Suprapubic skin (tissue), 4 donors: ENCODE results near the genes XCR1 and LRRC2.

GRCh38 chr3:45647077-45647646 is 42.0 kb upstream of the SACM1L start:
- PRO-cap: no peak
- RAMPAGE, long total RNA, 4 experiments: no peak in any of the 4 experiments

GRCh38 chr3:45693937-45694830 is 5.0 kb downstream of the SACM1L start:
- PRO-cap: no peak
- RAMPAGE, long total RNA, 4 experiments: no peak in any of the 4 experiments

GRCh38 chr3:45800676-45800925 is 4.3 kb upstream of the SLC6A20 start:
- PRO-cap: no peak
- RAMPAGE, long total RNA, 4 experiments: no peak in any of the 4 experiments

GRCh38 chr3:45965482-45966062 is 22.3 kb downstream of the CXCR6 start:
- PRO-cap: no peak
- RAMPAGE, long total RNA, 4 experiments: no peak in any of the 4 experiments

GRCh38 chr3:45975324-45976153 is 20.1 kb downstream of the FYCO1 start:
- PRO-cap: no peak
- RAMPAGE, long total RNA, 4 experiments: no peak in any of the 4 experiments

DNA sequence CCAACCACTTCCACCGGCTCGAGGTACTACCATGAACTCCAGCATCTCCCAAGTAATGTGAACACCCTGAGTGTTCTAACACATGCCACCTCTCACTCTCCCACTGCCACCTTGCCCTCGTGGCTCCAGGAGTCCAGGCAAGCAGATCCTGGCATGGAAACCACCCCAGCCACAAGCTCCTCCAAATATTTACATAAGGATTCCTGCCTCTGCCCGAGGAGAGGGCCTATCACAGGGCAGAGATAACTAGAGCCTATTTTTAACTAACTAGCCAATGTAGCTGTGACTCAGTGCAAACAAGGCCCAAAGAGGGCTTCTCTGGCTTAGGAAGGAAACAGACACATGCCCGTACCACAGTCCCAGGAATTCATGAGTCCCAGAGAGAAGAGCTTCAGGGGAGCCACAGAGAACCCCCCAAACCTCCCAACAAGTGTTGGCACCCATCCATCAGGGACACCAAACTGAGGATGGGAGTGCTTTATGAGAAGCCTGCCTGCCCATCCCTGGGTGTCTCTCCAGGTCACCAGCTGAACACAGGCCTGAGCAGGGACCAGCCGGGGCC is 9.3 kb downstream of the FYCO1 start:
- PRO-cap: no peak
- RAMPAGE, long total RNA, 4 experiments: no peak in any of the 4 experiments

DNA sequence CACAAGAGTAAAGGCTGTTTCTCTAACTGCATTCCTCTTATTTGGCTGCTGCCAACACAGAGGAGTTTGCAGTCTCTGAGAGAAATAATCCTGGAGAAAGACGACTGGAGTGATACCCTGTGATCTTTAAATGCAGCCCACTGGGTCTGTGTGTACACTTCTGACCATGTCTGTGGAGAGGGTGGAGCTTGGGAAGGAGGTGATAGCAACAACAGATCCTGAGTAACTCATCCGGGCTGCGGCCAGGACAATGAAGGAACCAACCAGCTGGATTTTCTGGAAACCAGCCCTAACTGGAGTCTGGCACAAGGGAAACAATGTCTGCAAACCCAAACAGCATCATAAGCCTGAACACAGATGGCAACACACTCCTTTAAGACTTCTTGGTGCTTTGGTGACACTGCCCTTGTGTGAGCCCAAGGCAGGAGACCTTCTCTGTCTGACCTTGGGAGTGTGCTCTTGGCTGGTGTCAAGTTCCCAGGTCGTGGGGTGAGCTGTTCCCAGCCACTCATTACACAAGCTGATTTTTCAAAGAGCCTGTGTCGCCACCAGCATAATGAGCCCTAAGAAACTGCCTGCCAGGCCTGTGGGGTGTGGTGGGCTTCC is 8.0 kb downstream of the FYCO1 start:
- PRO-cap: no peak
- RAMPAGE, long total RNA, 4 experiments: no peak in any of the 4 experiments

- PRO-cap: no peak
- RAMPAGE, long total RNA, 4 experiments: start-site peak on the minus strand in 1 of 4 experiments, at chr3:46027472-46027493 at its widest, 24 reads per replicate
Observed at GRCh38 chr3:46027175-46027640, at the start of gene XCR1. Gene XCR1 (minus strand): TSS chr3:46027483.

GRCh38 chr3:46089086-46090052 is 62.1 kb upstream of the XCR1 start:
- PRO-cap: no peak
- RAMPAGE, long total RNA, 4 experiments: no peak in any of the 4 experiments

DNA sequence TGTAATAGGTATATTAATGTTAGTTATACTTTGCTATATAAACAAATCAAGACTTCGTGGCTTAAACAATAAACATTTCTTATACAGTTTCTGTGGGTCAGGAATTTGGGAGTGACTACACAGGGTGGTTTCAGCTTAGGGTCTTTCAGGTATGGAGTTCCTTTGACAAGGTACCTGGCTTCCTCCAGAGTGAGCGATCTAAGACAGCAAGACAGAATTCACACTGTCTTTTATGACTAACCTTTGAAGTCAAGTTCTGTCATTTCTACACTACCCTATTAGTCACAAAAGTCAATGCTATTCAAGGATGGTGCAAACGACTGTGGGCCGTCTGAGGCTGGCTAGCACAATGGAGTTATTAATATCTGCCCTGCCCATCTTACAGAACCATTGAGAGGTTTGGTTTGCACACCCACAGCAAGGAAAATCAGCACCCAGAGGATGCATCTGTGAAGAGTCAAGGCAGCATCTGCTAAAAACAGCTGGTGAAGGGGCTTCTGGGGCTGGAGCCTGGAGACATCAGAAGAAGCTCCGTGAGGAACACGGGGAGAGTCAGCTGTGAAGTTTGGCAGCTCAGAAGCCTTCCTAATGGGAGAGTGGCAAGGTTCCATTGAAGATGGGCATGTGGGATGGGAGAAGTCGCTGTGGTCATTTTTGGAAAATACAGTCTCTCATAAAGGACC is 62.9 kb upstream of the XCR1 start:
- PRO-cap: no peak
- RAMPAGE, long total RNA, 4 experiments: no peak in any of the 4 experiments

GRCh38 chr3:46183270-46183854 is 24.8 kb downstream of the CCR1 start:
- PRO-cap: no peak
- RAMPAGE, long total RNA, 4 experiments: no peak in any of the 4 experiments

DNA sequence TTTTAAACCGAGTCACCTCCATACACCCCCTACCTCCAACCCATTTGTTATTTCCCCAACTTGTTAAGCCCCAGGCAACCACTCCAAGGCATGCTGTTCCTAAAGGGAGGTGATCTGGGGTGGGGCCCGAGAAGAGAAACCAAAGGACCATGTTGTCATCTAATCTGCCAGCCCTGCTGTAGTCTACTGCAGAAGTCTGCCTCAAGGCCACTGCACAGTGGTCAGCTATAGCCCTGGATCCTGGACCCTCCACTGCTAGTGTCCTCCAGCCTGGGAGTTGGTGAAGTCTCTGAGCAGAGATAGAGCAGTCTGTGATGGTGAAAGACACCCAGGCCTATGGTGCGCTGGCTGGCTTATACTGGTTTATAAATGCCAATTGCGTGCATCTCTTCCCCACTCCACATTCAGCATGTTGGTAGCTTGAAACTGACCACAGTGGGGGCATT is 1.5 kb downstream of the CCR1 start:
- PRO-cap: no peak
- RAMPAGE, long total RNA, 4 experiments: no peak in any of the 4 experiments

GRCh38 chr3:46236020-46236703 is 6.1 kb upstream of the CCR3 start:
- PRO-cap: no peak
- RAMPAGE, long total RNA, 4 experiments: no peak in any of the 4 experiments

DNA sequence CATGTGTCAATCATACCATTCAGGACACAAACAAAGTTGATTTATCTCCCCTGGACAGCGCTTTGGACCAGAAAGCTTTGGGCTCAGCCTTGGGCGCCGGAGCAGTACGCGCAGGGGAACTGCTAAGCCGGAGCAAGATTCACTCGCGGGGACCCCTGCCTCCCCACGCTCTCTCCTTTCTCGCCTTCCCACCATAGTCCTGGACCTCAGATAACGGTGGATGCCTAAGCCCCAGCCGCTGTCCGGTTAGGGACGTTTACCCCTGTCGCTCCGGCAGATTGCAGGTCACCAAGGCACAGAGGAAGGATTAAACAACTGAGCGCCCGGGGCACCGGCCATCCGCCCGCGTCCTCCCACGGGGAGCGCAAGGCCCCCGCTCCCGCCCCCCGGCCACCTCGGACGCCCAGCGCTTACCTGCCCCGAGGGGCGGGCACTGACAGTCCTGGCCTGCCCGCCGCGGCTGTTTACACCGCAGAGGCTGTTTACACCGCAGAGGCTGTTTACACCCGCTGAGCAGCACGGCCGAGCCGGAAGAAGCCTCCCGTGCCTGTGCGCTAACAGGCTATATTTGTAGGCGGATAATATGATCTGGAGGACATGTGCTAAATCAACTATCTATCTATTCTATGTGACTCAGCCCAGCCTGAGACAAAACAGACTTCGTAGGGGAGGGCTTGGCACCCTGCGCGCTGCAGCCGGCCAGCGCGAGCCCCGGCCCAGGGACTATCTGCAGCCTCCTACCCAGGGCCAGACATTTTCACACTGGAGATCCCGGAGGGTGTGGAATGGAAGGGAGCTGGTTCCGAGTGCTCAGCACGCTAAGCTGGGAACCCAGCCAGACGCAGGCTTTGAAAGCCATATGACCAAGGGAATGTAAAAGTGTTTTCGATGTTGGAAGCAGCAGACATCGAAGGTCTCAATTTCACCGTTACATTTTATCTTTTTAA is at the start of gene LRRC2:
Gene LRRC2, minus strand, starts transcription at position 540 of the 947 bp plus-strand sequence.
- PRO-cap: bidirectional peak, plus-strand start at position 104 of the sequence, minus-strand start outside the sequence
- RAMPAGE, long total RNA, 4 experiments: start-site peak on the minus strand in 3 of 4 experiments, centred at positions 502 to 516 of the sequence, 33 to 75 reads per replicate

GRCh38 chr3:46576860-46577516 is 600 bp upstream of the TDGF1 start:
- PRO-cap: no peak
- RAMPAGE, long total RNA, 4 experiments: no peak in any of the 4 experiments

GRCh38 chr3:46888692-46889251 is 11.3 kb downstream of the PTH1R start:
- PRO-cap: no peak
- RAMPAGE, long total RNA, 4 experiments: no peak in any of the 4 experiments

- PRO-cap: no peak
- RAMPAGE, long total RNA, 4 experiments: no peak in any of the 4 experiments
Observed at GRCh38 chr3:46909340-46909875, 31.9 kb downstream of the PTH1R start.

DNA sequence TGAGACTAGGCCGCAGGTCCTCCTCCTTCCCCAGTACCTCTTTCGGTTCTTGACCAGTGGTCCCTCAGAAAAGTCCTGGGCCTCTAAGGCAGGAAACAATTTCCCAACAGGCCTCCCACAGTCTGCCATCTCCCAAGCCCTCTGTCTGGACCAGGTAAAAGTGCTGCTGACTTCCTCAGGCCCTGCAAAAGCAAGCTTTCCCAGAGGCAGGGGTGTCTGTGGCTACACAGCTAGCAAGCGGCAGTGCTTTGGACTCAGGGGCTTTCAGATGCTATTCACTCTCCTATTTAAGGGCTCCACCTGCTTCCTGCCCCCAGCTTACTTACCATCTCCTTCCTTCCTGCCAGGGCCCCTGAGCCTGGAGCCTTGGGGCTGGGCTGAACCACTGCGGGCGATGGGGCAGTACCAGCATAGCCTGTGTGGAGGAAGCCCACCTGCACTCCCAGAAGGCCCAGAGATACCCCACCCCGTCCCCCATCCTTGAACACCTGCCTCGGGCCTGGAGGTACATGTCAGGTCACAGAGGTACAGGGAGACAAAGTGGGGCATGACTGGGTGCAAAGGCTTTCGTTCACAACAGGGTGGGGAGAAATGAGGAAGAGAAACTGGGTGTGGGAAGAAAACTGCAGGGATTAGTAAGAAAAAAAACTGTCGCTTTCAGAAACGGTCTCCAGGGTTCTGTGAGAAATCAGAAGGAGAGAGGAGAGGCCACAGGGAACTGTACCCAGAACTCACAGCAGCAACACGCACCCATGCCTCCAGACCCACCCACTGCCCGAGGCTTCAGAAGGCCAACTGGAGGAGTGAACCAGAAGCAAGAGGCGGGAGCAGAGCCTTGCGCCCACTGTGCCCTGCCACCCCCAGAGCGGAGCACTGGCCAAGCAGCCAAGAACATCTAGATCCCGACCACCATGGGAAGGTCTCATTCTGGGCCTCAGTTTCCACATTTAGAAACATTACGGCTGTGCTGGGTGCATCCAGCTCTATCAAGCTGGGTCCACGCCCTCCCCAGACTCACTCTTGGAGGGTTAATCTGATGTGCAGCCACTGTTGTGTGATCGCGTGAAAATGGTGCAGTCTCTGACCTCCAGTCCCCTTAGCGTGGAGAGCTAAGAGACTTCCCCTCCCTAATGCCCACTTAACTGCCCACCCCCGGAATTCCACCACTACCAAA is 49.4 kb downstream of the CCDC12 start:
- PRO-cap: no peak
- RAMPAGE, long total RNA, 4 experiments: no peak in any of the 4 experiments

DNA sequence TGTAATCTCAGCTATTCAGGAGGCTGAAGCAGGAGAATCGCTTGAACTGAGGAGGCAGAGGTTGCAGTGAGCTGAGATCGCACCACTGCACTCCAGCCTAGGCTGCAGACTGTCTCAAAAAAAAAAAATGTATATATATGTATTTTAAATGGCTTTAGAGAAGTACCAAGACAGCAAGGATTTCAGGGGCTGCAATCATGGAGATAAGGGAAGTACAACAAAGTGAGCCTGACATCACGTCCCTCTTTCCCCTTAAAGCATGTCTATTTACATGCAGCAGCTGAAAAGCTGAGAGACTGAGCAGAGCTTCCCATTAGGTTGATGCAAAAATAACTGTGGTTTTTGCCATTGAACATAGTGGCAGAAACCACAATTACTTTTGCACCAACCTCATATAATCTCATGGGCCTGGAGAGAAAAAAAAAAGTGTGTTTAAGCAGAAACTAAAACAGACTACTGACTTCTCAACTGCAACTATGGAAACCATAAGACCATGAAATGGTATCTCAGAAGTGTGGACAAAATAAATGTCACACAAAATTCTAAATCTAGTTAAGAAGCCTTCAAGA is 48.3 kb downstream of the CCDC12 start:
- PRO-cap: no peak
- RAMPAGE, long total RNA, 4 experiments: no peak in any of the 4 experiments

- PRO-cap: bidirectional peak, plus-strand start at chr3:46934978, minus-strand start at chr3:46934797
- RAMPAGE, long total RNA, 4 experiments: no peak in any of the 4 experiments
Observed at GRCh38 chr3:46934160-46935253, 42.0 kb downstream of the CCDC12 start.